Melanocyte of skin (primary cell): ENCODE data around the genes CHMP1B and MPPE1.

DNA sequence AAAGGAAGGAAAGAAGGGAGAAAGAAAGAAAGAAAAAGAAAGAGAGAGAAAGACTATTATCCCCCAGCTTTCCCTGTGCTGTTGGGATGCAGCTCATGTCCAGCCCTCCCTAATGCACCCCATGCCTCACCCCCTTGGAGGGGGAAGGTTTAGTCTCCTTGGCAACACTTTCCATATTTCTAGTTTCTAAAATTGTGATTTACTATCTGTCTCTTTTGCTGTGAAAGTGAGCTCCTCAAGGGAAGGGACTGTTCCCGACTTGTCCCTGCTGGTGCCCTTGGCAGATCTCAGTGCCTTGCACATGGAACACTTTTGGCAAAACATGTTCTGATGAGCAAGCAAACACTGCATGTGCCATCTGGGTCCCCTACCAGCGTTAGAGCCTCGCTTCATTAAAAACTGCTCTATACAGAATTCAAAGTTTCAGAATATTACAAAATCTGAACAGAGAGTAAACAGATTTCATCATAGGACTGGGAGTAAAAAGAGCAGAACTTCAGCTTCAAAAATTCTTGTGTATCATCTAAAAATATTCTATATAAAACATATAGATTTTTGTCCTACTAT, 11.7 kb upstream of the NAPG start:
- CAGE, long polyA plus RNA, 2 experiments, result no peak in any of the 2 experiments

DNA sequence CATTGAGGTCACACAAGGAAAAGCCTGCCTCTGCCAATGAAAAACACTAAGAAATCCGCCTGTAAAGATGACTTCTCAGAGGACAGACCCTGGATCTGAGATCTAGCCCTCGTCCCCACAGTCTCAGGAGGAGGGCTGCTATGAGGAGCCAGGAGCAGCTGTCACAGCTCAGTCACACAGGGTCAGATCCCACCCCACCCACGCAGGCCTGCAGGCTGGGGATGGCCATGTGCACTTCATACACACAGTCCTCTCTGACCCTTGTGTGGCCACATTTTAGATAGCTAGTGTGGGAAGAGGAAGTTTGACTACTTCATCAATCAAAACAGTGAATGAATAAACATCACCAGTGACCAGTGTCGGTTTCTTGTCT, 107.2 kb downstream of the PIEZO2 start:
- CAGE, long polyA plus RNA, 2 experiments, result no peak in any of the 2 experiments

- CAGE, long polyA plus RNA, 2 experiments, result no peak in any of the 2 experiments
Observed at GRCh38 chr18:11119962-11120420, 29.4 kb downstream of the PIEZO2 start.

- CAGE, long polyA plus RNA, 2 experiments, result no peak in any of the 2 experiments
Observed at GRCh38 chr18:11121608-11121862, 27.8 kb downstream of the PIEZO2 start.

DNA sequence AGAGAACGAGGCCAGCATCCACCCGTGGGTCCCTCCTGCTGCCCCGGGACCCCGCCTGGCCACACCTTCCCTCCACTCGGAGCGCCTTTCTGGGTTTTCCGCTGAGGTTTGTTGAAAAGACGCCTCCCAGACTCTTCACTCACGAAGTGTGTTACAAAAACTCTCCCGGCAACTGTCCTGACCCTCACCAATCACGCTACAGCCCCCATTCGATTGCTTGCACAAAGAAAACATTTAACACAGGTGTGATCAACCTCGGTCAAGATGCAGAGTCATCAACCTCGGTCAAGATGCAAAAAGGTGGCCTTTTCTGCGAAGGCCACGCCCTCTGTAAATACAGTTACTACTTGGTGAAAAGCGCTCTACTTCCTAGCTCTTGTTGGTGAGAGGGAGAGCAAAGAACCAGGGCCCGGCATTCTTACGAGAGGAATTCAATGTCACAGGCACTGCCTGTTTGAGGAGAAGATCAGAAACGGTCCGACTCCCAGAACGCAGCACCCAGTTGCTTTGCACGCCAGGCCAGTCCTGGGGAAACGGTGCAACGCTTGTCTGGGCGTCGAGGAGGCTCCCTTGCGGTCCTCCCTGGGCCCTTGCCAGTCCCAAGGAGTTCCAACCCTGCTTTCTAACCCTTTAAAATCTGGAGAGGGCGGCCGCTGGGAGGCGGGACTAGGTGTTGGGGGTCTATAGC, 2.0 kb downstream of the PIEZO2 start:
- CAGE, long polyA plus RNA, 2 experiments, result no peak in any of the 2 experiments

DNA sequence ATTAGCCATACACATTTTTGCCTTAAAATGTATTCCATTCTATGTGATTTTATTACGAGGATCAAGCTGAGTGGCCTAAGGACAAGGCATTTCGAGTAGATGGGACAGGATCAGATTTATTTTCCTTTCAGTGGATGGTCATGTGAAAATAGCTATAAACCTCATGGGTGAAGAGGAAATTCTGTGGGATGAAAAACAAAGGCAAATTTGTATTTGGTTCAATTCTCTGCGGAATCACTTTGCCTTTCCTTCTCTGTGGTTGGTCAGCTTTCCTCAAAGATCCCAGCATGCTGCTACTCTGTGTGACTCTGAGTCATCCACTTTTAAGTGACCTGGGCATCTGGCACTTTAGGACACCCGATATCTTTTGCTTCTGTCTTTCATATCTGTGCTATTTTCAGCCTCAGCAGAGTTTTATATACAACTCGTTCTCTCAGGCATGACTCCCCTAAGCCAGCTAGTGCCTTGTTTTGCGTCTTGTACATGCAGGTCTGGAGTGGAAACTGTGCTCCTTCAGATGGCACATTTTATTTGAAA, 217.0 kb upstream of the PIEZO2 start:
- CAGE, long polyA plus RNA, 2 experiments, result no peak in any of the 2 experiments

DNA sequence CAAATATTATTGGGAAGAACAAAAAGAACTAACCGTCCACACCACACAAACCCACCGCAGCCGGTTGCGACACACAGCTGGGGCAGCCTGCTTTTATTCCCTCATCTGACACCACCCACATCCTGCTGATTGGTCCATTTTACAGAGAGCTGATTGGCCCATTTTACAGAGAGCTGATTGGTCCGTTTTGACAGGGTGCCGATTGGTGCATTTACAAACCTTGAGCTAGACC, 177.6 kb upstream of the SLC35G4 start:
- CAGE, long polyA plus RNA, 2 experiments, result no peak in any of the 2 experiments

GRCh38 chr18:11760754-11761295, 71.8 kb downstream of the GNAL start:
- CAGE, long polyA plus RNA, 2 experiments, result no peak in any of the 2 experiments

GRCh38 chr18:11850573-11851568, at the start of gene CHMP1B:
TSS of gene CHMP1B (plus strand) at chr18:11851413.
- CAGE, long polyA plus RNA, 2 experiments, result start-site peak on the plus strand in 1 of 2 experiments, at chr18:11851412-11851451 at its widest, 46 to 921 reads per replicate

- CAGE, long polyA plus RNA, 2 experiments, result no peak in any of the 2 experiments
Observed at GRCh38 chr18:11885370-11886020, 22.6 kb downstream of the MPPE1 start.

GRCh38 chr18:11908117-11909234, at the start of gene MPPE1:
TSS of gene MPPE1 (minus strand) at chr18:11908317.
- CAGE, long polyA plus RNA, 2 experiments, result no peak in any of the 2 experiments

GRCh38 chr18:11980173-11980973, 934 bp upstream of the IMPA2 start:
- CAGE, long polyA plus RNA, 2 experiments, result no peak in any of the 2 experiments

DNA sequence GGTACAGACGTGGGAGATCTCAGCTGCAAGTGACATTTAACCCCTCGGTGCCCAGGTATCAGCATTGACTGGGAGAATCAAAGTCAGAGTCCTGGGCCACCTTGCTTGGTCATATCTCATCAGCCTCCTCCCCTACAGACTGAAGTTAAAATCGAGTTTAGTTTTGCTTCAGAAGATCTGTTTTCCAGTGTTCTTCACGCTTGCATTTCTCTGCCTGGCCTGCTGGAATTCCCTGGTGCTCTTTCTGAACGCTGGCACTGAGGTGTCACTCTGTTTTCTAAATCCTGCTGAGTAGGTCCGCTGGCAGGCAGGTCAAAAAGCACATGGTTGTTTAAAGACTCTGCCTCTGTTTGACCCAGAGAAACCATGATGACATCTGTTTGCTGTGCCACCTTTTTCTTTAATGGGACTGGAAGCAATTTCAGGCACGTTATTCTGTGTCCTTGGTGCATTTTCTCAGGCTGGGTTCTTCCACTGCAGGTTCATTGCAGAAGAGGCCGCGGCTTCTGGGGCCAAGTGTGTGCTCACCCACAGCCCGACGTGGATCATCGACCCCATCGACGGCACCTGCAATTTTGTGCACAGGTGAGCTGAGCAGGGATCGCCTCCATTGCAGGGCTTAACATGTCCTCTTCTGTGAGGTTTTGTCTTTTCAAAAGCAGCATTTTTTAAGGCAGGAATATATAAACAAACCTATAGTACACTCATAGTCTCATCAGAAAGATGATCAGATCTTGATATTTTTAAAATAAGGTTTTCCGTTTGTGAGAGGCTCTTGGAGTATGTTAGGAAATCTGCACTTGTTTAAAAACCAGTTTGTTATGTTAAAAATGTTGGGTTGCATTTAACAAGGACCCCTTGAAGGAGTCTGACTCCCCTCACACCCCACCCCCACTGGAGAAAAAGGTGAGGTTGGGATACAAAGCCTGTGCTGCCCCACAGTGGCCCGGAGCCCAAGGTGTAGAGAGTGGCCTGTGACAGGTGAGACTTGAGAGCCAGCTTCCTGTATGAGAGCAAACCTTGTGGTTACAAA, 28.4 kb downstream of the IMPA2 start:
- CAGE, long polyA plus RNA, 2 experiments, result no peak in any of the 2 experiments

DNA sequence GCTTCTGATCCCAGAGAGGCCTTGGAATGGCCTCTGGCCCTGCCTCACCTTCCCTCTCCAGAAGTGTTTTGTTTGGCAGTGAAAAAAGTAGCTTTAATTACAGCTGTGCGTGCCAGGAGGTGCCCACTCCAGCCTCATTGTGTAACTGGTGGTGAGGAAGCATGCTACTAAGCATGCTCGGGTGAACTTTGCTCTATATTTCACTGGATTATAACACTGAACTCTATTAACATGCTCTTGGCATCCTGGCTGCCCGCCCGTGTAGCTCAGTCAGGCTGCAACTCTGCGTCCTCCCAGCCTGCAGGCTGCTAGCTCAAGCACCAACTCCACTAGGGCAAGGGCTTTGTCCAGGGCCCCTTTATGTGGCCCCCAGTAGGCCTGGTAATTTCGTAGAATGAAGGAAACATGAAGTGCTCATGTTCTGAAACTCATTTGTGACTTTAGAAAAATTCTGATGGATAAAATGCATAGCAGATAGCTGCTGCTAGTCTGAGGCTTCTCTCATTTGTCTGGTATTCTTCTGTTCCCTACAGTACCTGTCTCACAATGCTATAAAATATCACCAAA, 34.4 kb downstream of the IMPA2 start:
- CAGE, long polyA plus RNA, 2 experiments, result no peak in any of the 2 experiments

- CAGE, long polyA plus RNA, 2 experiments, result no peak in any of the 2 experiments
Observed at GRCh38 chr18:12307173-12307770, 769 bp upstream of the TUBB6 start.

DNA sequence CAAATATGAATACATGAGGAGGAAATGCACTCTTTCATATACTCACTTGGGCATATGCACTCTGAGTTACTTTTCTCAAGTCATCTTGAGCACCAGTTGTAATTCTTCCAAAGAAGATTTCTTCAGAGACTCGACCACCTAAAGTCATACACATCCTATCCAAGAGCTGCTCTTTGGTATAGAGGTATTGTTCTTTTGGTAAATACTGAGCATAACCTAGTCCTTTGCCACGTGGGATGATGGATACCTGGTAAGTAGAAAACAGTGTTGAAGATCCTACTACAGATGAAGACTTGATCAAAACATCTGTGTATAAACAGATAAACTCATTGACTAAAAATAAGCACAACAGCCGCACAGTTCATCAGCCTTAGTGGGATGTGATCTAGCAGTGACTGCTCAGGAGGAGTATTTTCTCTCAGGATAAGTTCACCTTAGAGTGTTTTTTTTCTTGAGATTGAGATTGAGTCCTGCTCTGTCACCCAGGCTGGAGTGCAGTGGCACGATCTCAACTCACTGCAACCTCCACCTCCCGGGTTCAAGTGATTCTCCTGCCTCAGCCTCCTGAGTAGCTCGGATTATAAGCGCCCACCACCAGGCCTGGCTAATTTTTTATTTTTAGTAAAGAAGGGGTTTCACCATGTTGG, 32.2 kb downstream of the TUBB6 start:
- CAGE, long polyA plus RNA, 2 experiments, result no peak in any of the 2 experiments

DNA sequence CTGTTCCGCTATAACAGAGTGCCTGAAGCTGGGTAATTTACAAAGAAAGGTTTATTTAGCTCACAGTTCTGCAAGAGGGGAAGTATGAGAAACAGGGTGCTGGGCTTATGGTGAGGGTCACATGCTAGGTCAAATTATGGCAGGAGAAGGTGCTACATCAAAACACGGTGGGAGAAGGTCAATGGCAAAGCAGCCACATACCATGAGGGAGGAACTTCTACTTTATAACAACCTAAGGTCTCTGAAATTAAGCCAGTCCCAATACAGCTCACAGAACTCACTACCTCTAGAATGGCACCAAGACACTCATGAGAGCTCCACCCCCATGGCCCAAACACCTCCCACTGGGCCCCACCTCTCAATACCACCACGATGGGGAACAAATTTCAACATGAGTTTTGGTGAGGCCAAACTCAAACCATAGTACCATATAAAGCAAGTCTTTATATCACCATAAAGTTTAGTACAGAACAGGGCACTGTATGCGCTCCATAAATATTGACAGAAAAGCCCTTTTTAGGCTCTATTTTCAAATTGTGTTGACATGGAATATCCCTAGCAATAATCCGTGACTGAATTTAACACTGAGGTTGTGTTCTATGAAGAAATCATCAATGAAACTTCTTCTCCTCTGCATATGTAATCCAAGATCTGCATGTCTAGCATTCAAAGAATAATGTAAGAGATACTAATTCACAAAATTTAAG, 3.3 kb downstream of the AFG3L2 start:
- CAGE, long polyA plus RNA, 2 experiments, result no peak in any of the 2 experiments

- CAGE, long polyA plus RNA, 2 experiments, result no peak in any of the 2 experiments
Observed at GRCh38 chr18:12375976-12376500, 989 bp downstream of the AFG3L2 start.

- CAGE, long polyA plus RNA, 2 experiments, result no peak in any of the 2 experiments
Observed at GRCh38 chr18:12610143-12611571, 47.2 kb downstream of the SPIRE1 start.

DNA sequence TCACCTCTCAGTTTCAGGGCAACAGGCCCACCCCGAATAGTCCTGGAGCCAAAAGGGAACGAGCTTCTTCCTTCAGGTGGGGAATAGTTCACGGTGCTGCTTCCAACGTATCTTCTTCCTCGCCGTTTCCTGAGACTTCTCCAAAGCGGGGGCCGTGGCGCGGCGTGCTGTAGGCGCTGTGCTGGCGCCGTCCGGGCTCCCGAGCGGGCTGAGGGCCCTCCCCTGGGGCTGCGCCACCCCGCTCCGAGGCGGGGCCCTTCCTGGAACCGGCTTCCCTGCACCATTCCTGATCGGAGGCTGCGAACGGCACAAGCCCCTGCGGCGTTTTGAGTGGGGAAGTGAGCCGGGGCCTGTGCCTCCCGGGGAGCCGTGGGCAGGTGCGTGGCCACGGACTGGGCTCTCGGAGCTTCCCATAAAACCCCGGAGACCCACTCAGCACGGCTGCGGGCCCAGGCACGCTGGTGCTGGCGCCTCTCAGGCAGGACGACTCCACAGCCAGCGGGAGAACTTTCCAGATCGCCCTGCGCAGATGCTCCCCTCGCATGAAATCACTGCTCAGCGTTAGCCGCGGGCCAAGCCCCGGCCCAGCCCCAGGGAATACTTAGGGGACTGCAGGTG, 74.7 kb downstream of the PSMG2 start:
- CAGE, long polyA plus RNA, 2 experiments, result no peak in any of the 2 experiments